H7 (cell line): ENCODE measurements around the genes TENT5C, WARS2 and PHGDH.

DNA sequence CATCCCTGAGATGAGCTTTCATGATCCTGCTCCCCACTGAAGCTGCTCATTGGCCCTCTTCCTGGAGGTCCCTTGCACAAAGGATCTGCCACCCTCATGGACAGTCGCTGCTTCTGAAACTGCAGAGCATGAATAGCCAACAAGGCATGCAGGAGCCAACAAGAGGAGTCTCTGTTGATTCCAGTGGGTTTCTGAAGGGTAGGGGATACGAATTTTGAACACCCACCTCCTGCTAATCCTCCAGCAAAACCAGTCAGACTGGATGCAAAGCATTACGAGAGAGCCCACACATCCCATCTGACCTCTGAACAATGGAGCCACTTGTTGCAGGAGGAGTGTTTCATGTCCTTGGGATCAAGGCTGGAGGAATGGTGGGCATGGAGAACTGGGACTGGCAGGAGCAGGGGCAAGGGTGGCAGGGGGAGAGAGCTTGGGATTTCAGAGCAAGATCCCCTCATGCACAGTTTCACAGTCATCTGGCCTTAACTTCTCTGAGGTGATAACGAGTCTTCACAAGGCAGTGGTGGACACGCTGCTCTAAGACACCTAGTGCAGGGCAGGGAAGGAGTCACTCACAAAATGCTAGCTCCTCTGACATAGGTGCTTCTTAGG is 1.6 kb downstream of the VTCN1 start:
- RAMPAGE, long total RNA: no peak

- RAMPAGE, long total RNA: no peak
Measured at GRCh38 chr1:117232469-117233046, 21.8 kb upstream of the VTCN1 start.

DNA sequence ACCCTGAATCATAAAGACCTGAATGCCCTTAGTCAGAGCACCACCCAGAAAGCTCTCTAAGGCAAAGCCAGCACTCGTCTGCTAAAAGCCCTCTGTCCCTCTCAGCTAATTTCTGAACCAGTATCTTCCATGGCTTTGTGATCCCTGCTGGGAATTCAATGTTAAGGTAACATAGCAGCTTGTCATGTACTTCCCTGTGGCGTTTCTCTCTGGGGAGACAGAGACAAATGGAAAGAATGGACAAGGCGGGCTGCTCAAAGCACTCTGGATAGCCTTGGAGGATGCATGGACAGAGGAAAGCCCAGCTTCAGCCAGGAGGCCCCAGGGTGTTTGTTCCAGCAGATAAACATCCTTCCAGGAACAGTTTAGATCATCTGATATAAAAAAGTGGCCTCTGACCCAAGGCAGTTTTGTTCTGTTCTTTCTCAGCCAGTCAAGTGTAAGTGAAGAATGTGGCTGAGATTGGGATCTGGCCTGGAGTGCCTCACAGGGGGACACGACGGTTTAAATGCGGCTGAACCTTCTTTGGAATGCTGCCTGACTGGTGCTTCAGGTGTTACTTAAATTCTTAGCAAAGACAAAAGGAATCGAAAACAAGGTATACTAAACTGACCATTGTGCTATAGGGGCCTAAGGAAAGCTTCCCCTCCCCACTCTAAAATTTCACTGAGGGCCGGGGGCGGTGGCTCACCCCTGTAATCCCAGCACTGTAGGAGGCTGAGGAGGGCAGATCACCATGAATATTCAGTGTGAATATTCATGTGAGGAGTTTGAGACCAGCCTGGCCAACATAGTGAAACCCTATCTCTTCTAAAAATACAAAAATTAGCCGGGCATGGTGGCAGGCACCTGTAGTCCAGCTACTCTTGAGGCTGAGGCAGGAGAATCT is 58.2 kb upstream of the VTCN1 start:
- RAMPAGE, long total RNA: no peak

DNA sequence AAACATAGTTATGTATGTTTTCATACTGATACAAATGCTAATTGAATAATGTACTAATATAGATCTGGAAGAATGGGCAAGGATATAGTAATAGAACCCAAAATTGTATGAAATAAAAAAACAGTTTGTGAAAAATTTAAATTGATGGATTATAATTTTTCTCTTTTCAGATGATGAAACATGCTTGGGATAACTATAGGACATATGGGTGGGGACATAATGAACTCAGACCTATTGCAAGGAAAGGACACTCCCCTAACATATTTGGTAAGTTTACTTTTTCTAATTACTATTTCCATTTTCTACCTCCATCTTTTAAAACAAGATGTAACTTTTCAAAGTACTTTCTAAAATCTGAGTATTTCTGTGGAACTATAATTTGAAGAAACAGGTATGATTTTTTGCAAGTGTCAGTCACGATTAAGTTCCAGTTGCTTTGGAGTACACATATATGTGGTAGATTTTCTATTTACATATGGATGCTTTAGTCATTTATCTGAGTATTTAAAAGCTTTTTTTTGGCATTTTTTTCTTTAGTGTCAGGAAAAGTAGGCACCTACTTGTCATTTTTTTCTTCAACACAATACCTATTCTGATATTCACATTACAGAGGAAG is 38.2 kb downstream of the MAN1A2 start:
- RAMPAGE, long total RNA: no peak

DNA sequence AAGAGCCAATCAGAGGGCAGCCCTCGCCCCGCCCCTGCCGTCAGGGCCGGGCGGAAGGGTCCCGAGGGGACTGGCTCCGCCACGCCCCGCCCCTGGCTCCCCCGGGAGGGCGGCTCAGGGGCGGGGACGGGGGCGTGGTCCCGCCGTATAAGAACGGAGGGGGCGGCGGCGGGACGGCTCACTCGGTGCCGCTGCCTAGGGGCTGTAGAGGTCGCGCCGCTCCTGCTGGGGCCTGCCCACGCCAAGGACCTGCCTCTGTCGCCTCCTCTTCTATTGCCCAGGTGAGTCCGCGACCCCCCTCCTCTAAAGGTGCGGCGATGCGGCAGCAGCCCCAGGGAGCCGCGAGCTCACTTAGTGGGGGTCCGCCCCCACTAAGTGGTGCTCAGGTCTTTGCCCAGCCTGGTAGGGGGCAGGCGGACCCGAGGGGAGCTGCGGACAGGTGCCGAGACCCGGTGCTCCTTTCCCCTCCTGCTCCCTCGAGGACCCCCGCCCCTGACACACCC is at the start of gene TENT5C:
TSS of gene TENT5C (plus strand) at position 176 of the 503 bp plus-strand sequence.
- RAMPAGE, long total RNA: no peak

GRCh38 chr1:117612421-117612735 is 6.5 kb downstream of the TENT5C start:
- RAMPAGE, long total RNA: no peak

- RAMPAGE, long total RNA: no peak
Measured at GRCh38 chr1:117641368-117641677, 35.5 kb downstream of the TENT5C start.

DNA sequence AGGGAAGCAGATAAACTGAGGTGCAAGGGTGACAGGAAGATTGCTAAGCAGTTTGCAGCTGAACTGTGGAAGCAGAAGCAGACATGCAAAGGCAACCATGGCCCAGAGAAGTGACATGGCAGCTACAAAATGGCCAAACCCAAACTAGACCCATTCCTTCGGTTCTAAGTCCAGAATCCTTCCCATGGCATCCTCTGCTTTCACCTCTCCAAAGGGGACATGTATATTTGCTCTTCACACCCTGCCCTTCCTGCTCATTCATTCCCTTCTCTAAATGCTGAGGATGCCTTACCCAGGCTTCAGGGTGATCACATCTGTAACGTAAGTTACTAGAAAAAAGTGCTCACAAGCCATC is 74.4 kb downstream of the TENT5C start:
- RAMPAGE, long total RNA: no peak

- RAMPAGE, long total RNA: no peak
Measured at GRCh38 chr1:117821526-117822073, 107.8 kb downstream of the GDAP2 start.

DNA sequence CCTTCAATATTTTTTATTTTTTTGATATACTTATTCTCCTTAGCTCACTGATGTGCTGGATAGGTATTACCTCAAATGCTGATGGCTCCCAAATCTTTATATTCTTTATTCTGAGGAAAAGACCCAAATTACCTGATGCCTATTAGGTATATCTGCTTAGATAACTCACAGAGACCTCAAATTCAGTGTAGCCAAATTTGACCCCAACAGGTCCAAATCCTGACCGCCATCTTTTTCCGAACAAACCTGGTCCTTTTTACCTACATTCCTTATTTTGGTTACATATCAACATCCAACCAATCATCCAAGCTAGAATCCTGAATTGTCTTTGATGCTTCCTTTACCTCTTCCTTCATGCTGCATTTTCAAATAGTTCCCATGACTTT is 22.2 kb downstream of the GDAP2 start:
- RAMPAGE, long total RNA: no peak

DNA sequence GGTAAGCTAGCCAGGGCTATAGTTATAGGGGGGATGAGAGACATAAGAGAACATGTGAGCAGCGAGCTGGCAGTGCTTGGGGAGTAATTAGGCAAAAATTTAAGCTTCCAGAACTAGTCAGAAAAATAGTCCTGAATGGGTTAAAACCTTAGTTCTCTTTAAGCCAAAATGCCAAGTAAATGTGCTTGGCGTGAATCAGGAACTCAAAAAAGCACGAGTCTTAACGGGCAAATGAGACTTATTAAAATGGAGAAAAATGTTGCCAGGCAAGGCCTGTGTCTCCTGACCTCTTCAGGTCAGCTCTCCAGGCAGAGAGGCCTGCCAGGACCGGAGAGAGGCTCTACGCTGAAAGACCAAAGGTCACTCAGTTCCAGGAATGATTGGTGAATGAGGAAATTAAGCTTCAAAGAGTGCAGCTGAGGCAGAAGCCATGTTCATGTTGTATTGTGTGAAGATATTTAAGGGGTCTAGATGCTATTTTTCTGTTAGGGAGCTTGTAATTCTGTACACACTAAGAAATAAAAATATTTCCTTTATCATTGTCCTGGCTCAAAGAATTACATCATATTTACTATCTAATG is 66.6 kb downstream of the SPAG17 start:
- RAMPAGE, long total RNA: no peak

GRCh38 chr1:118812472-118812867 is 175.7 kb downstream of the TBX15 start:
- RAMPAGE, long total RNA: no peak

DNA sequence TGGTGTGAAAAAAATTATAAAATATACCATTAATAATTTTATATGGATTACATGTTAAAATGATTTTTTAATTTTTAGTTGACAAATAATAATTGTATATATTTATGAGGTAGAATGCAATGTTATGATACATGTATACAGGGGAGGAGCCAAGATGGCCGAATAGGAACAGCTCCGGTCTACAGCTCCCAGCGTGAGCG is 136.0 kb downstream of the TBX15 start:
- RAMPAGE, long total RNA: no peak

GRCh38 chr1:119139875-119140879 is at the start of gene WARS2:
Gene WARS2 (minus strand): TSS chr1:119140653.
- RAMPAGE, long total RNA: start-site peak on the plus strand at chr1:119140417-119140423, 37 reads; start-site peak on the minus strand at chr1:119140646-119140665, 164 reads

GRCh38 chr1:119711606-119712182 is at the start of gene PHGDH:
Gene PHGDH (plus strand): TSS chr1:119711934.
- RAMPAGE, long total RNA: start-site peak on the plus strand at chr1:119711883-119711973, 1,453 reads

DNA sequence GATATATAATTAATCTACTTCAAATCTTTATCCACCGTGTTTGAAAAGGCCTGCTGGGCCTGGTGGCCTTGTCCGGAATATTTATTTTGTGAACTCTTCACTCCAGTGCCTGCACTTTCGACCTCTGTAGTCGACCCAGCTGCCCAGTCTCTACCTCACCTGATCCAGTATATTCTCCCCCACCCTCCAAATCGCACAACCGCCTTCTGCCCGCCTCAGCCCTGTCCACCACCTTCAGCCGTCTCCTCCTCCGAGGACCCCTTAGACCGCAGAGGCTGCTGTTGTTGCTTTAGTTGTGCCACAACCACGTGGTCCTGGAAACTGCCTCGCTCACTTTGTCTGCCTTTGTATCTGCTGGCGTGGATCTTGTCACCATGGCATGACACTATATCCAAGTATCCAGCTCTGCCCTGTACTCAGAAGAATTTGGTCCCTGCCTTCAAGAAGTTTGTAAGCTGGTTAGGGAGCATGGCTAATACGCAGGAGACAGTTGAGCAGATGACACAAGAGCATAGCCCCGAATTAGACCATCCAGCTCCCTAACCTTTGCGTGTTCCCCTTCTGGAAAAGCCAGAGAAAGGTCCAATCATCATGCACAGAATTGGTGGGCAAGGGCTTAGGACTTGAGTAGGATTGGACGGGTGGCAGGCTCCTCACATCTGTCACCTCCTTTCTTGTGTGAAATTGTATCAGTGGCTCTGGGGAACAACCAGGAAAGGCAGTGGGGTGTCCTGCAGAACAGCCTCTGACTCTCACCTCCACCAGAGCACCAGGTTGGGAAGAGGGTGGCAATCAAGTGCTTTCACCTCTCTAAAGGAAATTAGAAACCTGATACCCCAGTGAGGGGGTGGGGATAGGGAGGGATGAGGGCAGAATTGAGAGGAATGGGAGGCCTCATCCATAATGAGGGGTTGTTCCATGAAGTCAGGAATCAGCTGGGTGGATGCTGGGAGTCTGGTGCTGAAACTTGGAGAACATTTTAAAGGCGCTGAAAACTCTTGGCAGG is 1.6 kb downstream of the PHGDH start:
- RAMPAGE, long total RNA: no peak

GRCh38 chr1:119732379-119733223 is 20.9 kb downstream of the PHGDH start:
- RAMPAGE, long total RNA: no peak

GRCh38 chr1:119750614-119751345 is 17.9 kb downstream of the HMGCS2 start:
- RAMPAGE, long total RNA: no peak

DNA sequence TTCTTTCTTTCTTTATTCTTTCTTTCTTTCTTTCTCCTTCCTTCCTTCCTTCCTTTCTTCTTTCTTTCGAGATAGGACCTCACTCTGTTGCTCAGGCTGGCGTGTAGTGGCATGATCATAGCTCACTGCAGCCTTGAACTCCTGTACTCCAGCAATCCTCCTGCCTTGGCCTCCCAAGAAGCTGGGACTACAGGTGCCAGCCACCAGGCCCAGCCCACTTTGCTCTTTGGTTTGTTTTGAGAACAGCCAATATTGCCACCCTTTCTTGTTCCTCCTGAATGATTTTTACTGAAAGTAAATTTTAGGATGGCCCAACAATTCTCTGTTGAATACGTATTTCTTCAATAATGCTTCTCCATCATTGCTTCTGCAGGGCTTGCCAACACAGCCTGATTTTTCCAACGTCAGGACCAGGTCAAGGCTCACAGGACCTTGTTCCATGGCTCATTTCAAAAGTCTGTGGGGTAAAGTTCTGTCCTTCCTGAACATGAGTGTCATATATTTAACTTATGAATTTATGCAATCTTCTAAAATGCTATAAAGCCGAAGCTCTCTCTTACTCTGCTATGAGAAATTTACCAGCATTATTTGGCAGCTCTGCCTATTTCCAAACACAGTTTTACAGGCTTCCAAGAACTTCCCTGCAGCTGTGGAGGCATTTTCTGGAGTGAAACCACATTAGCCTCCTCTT is 15.3 kb upstream of the HMGCS2 start:
- RAMPAGE, long total RNA: no peak

- RAMPAGE, long total RNA: no peak
Measured at GRCh38 chr1:119878938-119879278, 17.4 kb downstream of the ADAM30 start.